Non-pigmented ciliary epithelial cell (primary cell): ENCODE measurements around a stretch of chr11.

DNA sequence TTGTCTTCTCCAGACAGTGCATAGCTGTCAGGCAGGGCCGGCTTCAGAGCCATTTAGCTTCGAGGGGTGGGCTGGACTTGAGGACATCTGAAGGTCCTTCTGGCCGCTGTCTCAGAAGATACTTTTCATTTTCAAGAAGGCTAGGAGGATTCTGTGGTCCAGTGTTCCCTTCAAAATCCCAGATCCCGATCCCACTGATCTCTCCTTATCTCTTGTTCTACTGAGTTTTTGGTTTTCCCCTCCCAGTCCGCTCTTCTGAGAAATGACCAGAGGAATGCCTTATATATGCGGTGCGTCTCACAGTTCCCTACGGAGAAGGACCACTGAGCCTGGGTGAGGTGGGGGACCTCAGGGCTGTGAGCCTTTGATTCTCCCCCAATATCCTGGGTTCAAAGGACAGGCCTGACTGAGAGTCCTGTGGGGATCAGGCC lies 7.0 kb downstream of the ADAMTS8 start:
- RRBS, result 77% methylated on average over 1 of the region's 8 CpGs

- RRBS, result 96% methylated on average over 8 of the region's 17 CpGs
Measured at GRCh38 chr11:130470816-130471334, 22.4 kb downstream of the ADAMTS15 start.

DNA sequence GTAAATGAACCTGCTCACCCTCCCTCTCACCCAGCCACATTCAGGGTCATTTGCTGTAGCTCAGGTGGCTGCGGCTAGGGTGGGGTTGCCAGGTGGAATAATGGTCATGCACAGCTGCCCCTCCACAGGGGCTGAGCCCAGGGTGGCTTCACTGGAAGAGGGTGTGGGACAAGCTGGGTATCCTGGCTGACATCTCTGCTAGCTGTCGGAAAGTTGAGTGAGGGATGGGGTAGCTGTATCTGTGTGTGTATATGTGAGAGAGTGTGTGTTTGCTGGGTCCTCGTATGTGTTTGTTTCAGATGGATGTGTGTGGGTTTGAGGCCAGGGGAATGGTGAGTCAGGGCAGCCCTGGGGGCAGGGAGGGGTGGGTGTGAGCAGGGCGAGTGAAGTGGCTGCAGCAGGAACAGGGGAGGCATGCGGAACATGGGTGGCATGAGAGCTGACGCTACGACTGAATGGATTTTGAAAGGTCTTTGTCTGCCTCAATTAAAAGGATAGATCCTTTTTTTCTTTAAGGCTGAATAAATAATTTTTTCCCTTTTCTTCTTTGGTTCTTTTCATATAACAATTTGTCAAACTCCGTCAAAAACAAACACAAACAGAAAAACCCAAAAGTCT lies 79.8 kb downstream of the ADAMTS15 start:
- RRBS, result no CpG with 5 or more reads among the region's 8 CpGs

GRCh38 chr11:130580285-130581057 lies 132.0 kb downstream of the ADAMTS15 start:
- RRBS, result no CpG with 5 or more reads among the region's 5 CpGs

GRCh38 chr11:130649825-130650292 lies 201.4 kb downstream of the ADAMTS15 start:
- RRBS, result no CpG with 5 or more reads among the region's 5 CpGs

DNA sequence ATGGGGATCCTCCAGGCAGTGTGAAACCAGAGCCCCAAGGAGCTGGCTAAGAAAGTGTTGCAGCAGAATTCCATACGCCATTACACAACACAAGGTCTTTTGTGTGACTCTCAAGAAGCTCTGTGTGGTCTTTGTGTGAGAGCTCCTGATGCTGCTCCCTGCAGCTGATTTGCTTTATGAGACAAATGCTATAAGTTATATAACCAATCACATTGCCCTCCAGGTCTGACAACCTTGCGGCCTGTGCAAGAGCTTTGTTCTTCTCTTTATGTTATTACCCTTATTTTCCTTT lies 617.6 kb downstream of the OPCML start:
- RRBS, result no CpG with 5 or more reads among the region's 2 CpGs

DNA sequence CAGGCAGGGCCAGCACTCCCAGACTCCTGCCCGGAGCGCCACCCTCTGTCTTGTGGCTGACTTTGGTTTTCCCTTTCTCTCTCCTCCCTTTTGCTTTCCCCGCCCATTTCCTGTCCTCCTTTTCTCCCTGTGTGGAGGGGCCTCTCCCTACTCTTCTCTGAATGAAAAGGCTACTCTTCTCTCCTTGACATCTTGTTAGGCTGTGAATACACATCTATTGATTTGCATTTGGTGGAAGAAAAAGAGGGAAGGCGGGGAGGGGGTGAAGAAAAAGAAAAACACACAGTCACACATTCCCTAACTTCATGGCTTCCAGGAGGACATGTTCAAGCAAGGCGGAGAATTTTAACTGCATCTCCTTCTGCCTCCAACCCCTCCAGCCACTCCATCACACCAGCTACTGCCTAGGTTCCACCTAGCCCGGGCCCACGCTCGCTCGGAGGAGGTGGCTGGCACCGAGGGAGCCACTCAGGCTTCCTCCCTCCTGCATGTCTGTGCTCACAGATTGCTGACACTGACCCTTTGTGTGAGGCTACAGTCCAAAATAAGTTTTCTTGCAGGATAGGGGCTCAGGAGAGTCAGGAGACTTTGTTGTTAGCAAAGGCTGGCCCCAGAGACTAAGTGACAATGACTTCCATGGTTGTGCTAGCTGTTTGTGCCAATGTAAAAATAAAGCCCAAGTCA lies 9.3 kb upstream of the OPCML start:
- RRBS, result no CpG with 5 or more reads among the region's 10 CpGs

DNA sequence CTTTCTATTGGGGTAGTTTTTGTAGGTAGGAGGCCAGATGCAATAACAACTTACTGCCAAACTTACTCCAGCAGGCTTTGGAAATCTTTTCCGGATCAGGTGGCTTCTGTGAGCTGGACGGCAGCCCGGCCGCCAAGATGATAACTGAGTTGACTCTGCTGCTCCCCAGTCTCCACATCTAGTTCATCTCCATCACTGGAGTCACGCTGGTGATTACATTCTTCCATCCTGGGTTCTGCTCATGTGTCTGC lies 121.2 kb upstream of the OPCML start:
- RRBS, result no CpG with 5 or more reads among the region's 5 CpGs

DNA sequence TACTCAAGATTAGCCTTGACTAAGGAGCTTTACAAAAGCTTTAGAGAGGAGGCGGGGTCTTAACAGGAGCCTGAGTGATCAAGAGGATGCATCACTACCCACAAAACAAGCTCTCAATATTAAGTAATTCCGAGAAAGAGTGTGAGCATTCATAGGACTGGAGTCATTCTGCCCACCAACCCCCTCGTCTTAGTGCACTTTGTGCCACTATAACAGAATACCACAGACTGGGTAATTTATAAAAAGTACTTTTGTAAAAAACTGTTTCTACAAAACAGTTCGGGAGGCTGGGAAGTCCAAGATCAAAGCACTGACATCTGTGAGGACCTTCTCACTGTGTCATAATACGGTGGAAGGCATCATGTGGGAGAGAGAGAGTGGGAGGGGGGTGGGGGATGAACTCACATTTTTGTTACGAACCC lies 102.8 kb downstream of the SPATA19 start:
- RRBS, result no CpG with 5 or more reads among the region's 6 CpGs

DNA sequence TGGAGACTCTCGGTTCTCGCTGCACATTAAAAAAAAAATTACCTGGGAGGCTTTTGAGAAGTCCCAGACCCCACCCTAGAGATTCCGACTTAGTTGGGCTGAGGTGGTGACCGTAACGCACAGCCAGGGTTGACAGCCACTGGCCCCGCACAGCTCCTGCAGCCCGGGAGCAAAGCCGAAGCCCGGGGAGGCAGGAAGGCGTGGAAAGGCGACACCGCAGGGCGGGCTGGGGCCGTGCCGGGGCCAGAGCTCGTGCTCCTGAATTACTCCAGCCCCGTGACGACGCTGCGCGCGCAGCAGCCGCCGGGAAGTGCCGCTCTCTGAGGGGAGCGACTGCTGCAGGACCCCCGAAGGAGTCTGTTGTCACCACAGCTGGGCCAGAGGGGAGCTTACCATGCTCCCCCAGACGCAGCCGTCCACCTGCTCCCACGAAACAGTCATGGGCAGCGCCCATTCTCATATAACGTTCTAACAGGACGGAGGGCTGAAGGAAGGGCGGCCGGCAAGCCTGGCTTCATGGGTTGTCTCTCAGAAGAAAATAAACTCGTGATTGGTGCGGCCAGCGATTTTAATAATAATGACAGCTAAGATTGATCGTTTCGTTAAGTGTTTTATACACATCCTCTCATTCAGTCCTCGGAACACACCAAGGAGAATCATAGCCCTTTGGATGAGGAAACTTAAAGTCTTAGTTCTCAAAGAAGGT lies 57.5 kb downstream of the SPATA19 start:
- RRBS, result 5% methylated on average over 16 of the region's 41 CpGs

- RRBS, result no CpG with 5 or more reads among the region's 17 CpGs
Measured at GRCh38 chr11:133854098-133855157, 9.1 kb upstream of the SPATA19 start.

- RRBS, result no CpG with 5 or more reads among the region's 20 CpGs
Measured at GRCh38 chr11:134042122-134042907, 26.6 kb upstream of the JAM3 start.

DNA sequence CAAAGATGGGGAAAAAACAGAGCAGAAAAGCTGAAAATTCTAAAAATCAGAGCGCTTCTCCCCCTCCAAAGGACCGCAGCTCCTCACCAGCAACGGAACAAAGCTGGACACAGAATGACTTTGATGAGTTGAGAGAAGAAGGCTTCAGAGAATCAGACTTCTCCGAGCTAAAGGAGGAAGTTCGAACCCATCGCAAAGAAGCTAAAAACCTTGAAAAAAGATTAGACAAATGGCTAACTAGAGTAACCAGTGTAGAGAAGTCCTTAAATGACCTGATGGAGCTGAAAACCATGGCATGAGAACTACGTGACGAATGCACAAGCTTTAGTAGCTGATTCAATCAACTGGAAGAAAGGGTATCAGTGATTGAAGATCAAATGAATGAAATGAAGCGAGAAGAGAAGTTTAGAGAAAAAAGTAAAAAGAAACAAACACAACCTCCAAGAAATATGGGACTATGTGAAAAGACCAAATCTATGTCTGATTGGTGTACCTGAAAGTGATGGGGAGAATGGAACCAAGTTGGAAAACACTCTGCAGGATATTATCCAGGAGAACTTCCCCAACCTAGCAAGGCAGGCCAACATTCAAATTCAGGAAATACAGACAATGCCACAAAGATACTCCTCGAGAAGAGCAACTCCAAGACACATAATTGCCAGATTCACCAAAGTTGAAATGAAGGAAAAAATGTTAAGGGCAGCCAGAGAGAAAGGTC lies 33.7 kb downstream of the JAM3 start:
- RRBS, result no CpG with 5 or more reads among the region's 10 CpGs

- RRBS, result 5% methylated on average over 18 of the region's 66 CpGs
Measured at GRCh38 chr11:134124669-134126115, 56.3 kb downstream of the JAM3 start.

DNA sequence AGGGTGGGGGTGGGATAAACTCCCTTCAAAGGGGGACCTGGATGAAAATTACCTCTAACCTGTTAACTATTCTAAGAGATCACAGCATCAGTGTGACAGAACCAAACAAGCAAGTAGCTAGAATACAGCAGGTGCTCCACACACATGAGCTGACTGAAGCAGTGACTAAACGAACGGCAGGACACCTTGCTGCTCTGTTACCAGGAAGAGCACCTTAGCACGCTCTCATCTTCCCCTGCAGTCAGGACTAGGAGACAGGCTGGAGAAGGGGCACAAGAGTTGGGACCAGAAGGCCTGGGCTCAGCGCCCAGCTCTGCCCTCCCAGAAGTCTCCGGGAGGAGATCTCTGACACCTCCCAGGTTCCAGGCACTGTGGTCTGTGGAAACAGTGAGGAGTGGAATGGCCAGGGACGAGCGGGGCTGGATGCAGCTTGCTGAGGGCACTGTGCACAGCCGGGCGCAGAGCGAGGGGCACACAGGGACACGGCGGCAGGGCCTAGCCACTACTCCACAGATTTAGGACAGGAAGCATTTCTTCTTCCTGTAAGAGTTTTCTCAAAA lies 67.8 kb downstream of the NCAPD3 start:
- RRBS, result no CpG with 5 or more reads among the region's 12 CpGs

DNA sequence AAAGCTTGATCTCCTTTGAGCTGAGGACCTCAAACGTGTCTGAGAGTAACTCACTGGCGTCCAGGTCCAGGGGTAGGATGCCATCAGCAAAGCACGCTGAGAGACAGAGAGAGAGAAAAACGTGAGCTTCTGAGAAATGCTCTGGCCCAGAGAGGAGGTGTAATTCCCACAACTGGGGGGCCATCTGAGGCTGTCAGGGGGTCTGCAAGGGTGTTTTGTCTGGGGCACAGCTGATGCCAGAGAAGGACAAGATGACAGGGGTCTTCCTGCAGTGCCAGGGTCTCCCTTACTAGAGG lies 55.7 kb downstream of the NCAPD3 start:
- RRBS, result no CpG with 5 or more reads among the region's 4 CpGs

DNA sequence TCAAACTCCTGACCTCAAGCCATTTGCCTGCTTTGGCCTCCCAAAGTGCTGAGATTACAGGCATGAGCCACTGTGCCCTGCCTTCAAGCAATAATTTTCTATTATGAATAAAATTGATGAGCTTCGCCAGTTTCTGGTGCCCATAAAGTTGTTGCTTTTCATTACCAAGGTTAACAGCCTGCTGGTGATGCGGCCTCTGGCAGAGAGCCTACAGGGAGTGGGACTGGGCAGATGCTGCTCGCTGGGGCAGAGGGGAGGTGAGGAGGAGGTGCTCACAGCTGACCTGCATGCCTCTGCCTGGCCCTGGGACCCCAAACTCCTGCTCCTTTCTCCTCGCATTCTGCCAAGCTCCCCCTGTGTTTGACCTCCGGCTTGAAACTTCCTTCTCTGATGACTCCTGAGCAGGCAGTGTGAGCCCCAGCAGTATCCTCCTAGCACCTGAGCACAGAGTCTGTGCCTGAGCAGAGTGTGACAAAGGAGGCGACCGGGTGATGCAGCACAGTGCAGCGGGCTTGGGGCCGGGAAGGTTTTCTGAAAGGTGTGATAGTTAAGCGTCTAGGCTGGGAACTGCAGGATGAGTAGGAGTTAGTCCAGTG lies 56.1 kb upstream of the B3GAT1 start:
- RRBS, result no CpG with 5 or more reads among the region's 10 CpGs

GRCh38 chr11:134637744-134637994 lies 225.6 kb upstream of the B3GAT1 start:
- RRBS, result no CpG with 5 or more reads among the region's 4 CpGs